Measurements from ENCODE around the gene DAPK2.

DNA sequence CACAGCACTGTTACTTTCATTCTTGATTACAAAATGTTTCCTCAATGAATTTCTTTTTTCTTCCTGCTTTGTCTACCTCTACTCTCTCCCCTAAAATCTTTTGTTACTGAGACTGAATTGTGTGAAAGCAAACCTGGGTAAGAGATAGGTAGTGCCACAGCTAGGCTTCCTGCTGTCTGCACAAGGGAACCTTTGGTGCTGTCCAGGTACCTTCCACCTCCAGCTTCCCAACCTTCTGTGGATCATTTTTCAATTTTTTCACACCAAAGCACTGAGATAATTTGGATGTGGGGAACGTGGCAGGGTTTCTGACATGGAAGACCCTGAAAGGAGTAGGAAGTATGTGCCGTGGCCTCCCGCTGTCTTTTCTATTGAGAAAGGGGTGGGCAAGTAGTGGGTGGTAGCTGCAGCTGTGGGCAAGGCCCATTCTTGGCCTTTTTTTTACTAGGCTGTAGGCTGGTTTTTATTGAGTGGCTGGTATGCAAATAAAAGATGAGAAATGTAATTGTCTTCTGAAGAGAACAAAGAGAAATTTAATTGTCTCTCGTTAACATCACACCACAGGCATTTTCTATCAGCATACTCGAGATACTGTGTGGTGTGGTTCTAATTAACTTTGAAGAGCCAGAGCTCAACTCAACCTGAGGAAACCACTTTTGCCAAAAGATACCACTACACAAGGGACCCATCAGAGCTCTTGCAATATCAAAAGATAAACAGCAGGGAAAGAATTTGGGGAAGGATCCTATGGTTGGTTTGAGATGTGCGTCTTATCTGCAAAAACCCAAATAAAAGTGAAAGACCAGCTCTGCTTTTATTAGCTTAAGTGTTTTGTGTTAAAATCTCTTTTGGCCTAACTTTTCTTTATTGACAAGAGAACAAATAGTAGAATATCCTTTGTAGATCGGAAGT is 21.2 kb downstream of the RAB8B start:
- PRO-cap, result no peak

GRCh38 chr15:63218959-63219369 is 29.6 kb downstream of the RAB8B start:
- PRO-cap, result no peak

DNA sequence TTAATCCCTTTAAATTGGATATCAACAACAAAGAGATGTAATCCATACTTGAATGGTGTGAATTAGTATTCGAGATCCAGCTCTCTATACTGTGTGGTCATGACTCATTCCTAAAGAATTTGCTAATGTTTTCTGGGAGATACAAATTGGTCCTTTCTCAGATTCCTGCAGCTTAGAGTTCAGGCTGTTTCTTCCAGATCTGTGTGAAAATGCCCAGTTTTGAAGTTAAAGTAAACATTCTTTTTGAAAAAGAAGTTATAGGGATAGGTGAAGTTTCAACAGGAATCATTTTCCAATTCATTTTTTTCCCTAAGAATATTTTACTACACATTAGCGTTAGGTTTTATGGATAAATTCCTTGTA is 20.7 kb upstream of the APH1B start:
- PRO-cap, result no peak

DNA sequence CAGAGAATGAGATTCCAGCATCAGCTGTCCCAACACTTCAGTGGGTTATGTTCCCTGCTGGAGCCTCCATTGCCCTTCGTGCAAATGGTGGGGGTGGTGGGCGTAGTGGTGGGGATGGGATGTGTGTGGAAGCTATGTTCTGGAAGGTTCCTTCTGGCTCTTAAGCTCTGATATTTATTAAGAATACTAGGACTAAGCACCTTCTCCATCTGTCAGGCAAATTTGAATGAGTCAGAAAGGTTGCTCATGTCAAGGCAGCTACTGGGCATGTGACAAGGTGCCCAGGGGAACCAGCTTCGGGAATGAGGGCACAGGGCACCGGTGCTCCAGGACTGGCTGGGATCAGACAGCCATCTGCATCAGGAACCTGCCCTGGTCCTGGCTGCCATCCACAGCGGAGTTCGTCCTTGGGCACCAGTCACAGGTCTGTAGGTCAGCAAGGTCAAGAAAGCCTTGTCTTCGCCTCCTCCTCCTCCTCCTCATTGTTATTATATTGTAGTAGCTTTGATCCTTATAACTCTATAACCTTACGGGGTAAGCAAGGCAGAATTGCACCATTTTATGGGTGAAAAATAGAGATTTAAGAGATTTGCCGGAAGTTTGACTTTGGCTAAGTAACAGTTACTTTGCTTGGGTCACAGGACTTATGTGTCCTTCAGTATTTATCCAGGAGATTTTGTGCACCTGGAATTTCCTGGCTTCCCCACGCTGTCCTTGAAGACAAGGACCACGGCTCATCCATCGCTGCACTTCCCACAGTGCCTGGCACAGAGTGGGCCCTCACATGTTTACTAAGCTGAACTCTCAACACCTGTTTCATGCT is 32.4 kb downstream of the CA12 start:
- PRO-cap, result no peak

DNA sequence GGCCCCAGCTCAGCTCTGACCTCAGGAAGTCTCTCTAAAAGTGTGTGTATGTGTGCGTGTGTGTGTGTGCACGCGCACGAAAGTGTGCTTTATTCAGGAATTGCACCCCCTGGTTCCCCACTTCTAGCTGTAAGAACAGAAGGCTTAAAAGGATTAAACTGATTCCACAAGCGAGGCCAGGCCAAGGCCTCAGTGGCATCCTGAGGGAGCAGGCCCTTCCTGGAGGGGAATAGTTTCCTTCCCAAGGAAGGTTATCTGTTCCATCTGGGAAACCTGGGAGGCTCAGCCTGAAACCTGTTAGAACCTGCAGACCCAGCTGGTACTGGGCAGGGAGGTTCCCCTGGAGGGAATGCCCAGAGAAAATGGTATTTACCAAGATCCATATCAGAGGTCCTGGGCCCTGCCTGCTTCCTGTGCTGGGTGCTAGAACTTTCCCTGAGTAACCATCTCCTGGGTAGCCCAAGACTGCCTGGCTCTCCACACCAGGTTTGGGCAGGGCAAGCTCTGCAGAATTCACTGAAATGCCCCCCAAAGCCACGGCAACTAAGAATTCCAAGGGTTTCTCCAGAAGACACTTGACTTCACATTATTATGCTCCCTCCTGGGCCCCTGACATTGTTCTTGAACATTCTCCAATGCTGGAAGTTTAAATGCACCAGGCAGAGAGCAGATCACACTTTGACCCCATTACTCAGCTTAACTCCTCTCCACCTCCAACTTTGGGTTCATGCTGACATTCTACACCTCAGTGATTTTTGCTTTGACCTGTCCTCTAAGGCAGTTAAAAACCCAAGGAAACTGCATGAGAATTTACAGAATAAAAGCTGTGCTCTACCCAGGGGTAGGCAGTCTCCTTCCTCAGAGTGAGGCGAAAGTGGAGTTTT is 2.1 kb downstream of the CA12 start:
- PRO-cap, result no peak

GRCh38 chr15:63381028-63381318 is 673 bp downstream of the CA12 start:
- PRO-cap, result bidirectional peak, plus-strand start at chr15:63381210, minus-strand start at chr15:63381216

DNA sequence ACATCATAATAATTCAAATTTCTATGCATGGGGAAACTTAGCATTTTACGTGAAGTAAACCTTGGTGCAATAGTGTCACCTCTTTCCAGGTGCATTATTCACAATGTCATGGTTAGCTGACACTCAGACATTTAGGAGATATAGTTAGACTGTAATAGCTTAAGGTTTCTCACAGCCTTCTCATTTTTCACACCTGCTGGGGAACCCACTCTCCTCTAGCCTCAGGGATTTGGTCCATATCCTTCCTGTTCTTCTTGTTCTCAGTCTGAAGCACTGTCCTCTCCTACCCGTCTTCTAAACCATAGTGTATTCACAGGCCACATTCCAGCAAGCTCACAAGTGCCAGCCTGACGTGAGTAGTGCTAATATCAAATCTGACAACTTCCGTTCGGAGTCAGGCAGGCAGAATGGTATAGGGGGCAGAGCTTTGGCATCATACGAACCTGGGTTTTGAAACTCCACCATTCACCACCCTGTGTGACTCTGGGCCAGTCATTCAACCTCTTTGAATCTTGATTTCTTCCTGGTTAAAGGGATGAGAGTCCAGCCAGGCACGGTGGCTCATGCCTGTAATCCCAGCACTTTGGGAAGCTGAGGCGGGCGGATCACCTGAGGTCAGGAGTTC is 6.9 kb upstream of the CA12 start:
- PRO-cap, result no peak

DNA sequence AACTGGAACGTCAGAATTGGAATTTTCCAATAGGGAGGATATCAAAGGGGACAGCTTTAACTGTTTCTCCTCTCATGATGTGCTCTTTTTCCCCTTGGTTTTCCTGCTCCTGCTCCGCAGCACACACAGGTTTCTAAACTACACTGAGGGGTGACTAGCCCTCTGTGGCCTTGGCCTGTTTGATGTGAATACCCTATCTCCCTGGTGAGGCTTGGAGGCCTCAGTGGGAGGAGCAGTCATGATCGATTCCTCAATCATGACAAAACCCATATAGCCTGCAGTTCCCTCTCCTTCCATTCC is 24.0 kb upstream of the USP3 start:
- PRO-cap, result no peak

GRCh38 chr15:63544128-63544963 is 40.0 kb downstream of the USP3 start:
- PRO-cap, result no peak

- PRO-cap, result no peak
Measured at GRCh38 chr15:63630312-63630905, 33.2 kb downstream of the FBXL22 start.

- PRO-cap, result no peak
Measured at GRCh38 chr15:63807138-63807889, 26.4 kb downstream of the HERC1 start.

- PRO-cap, result no peak
Measured at GRCh38 chr15:63895101-63895670, 61.4 kb upstream of the HERC1 start.

- PRO-cap, result unidirectional peak, plus-strand start at chr15:64046292; bidirectional peak, plus-strand start at chr15:64046584, minus-strand start at chr15:64046475
Measured at GRCh38 chr15:64045686-64046945, at the start of gene DAPK2. TSS of gene DAPK2 (minus strand) at chr15:64046485.

GRCh38 chr15:64167148-64167777 is 4.4 kb upstream of the PPIB start:
- PRO-cap, result no peak

- PRO-cap, result no peak
Measured at GRCh38 chr15:64390902-64391101, 3.2 kb downstream of the TRIP4 start.

- PRO-cap, result no peak
Measured at GRCh38 chr15:64409473-64409826, 21.8 kb downstream of the TRIP4 start.

DNA sequence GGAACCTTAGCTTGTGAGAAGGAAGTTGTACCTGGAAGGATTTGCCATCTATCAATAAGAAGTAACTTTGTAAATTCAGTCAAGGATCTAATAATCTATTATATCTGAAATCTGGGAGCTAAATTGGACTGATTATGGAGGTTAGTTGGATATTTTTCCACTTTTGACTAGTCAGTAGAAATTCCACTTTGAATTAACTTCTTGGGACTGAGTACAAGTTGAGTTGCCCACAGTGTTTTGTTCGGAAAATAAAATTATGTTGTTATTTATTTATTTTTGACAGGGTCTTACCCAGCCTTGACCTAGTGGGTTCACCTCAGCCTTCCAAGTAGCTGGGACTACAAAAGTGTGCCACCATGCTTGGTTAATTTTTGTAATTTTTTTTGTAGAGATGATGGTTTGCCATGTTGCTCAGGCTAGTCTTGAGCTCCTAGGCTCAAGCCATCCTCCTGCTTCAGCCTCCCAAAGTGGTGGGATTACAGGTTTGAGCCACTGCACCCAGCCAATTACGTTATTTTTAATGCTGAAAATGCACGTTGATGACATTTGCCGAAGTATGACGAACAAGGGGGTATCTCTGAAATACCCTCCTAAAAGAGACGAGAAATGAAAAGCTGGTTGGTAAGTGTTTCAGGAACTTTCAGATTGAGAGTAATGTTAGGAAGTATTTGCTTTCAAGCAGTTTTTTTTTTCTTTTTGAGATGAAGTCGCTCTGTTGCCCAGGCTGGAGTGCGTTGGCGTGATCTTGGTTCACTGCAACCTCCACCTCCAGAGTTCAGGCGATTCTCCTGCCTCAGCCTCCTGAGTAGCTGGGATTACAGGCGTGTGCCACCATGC is 9.7 kb downstream of the ZNF609 start:
- PRO-cap, result no peak

DNA sequence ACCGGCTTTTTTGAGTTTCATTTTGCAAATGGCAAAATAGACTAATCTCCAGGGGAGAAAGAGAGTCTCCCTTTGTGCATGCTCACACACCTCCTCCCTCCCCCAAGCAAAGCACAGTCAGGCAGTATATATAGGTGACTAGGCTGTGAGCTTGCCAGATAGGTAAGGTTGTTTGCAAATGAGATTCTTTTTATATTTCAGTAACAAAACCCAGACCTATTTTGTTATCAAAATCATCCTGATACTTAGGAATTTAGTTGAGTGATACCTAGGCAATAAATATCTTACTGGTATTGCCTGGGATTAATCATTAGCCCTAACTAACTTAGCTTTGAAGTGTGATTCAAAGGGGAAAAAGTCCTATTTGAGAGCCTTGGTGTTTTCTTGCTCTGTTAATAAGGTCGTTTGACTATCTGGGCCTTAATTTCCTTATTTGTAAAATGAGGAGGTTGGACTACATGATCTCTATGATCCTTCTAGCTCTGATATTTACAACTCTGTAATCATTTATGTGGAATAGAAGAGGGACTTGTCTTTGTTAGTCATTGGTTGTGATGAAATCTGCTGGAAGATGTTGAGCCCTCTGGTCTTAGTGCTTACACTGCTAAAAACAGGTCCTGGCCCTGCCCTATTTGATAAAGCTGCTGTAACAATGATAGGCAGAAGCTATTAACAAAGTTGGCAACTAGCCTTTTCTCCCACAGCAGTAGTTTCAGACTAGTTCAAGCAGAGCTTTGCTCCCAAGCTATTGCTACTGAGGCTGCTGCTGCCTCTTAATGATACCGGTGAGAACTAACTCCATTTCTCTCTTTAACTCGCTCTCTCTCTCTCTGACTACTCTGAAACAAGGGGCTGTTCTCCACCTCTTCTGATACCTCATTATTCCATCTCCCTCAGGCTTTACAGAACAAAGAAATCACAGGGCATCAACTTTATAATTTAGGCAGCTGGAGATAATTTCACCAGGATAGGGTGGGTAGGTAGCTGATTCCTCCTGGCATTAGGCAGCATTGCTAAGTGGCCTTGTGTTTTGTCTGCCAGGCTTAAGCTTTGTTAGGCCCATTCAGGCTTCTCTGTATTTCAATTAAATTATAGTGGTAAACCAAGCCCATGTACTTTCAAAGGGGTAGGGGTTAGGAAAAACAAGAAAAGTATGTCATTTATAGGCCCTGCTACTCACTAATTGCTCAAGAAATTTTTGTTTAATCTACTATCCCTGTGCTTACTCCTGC is 139.9 kb downstream of the RBPMS2 start:
- PRO-cap, result no peak

- PRO-cap, result no peak
Measured at GRCh38 chr15:64717378-64717974, 57.9 kb downstream of the RBPMS2 start.

DNA sequence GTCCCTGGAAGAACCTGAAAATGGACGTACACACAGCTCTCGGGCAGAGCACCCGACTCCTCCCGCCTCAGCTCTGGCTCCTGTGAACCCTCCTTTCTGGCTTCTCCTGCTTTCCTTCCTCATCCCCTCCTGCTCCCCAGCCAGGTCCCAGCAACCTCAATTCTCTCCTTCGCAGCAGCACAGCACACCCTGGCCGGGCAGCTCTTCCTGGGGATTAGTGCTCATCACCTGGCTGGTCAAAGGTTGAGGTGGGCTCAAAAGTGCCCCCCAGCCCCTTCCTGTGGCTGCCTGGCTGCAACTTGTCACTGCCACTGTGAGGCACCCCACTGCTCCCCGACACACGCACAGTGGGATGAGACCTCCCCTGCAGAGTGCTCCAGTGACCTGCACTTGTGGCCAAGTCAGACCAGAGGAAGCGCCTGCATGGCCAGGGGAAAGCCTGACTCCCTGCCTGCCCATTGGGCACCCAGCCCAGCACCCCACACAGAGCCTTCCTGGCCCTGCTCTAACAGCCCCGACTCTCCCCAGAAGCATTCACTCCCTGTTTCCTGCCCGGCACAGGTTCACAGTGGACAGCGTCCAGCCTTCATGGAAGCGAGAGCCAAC is 28.0 kb downstream of the RBPMS2 start:
- PRO-cap, result no peak

Measured in LUHMES (cell line).